ENCODE measurements around a stretch of chr17.

GRCh38 chr17:49851828-49852212 is 4.0 kb upstream of the TAC4 start:
- PRO-cap, result no peak
- RAMPAGE, long total RNA, 2 experiments, result no peak in any of the 2 experiments

DNA sequence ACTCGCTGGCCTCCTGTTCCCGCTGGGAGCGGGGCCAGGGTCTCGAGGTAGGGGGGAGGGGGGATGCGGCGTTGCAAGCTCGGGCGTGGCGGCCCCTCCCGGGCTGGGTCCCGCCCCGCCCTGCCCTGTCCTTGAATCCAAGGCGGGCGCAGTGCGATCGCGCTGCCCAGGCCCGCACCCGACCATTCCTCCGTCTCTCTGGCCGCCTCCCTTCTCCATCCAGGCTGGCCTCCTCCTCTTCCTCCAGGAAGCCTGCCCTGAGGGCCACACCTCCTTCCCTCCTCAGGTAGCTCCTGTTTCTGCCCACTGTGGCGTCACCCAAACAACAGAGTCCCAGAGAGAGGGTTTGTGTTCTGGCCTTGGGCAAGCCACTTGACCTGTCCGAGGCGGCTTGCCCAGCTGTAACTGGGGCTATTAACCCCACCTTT is 43.0 kb upstream of the TAC4 start:
- PRO-cap, result no peak
- RAMPAGE, long total RNA, 2 experiments, result no peak in any of the 2 experiments

DNA sequence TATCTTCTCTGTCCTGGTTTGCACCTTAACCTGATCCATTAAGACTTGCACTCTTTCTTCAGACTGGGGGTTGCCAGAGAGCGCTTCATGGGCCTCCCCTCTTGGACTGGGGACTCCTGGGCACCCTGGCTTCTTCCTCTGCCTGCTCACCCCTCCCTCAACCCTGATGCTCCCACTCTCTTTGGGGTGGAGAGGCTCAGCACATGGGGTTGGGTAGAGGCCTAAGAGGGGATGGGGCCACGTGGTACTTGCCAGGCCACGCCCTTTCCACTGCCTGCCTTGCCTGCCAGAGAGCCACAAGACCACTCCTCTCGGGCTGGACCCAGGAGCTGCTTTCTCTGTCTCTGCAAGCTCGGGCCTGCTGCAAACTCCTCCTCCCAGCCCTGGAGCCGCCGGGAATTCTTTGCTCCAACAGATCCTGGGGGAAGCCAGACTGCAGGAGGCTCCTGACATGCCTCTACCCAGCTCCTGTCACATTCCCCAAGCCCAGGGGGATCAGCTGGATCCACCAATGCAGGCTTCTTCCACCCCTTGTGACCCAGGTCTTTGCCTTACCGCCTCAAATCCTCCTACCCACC is 11.7 kb downstream of the DLX4 start:
- PRO-cap, result no peak
- RAMPAGE, long total RNA, 2 experiments, result no peak in any of the 2 experiments

DNA sequence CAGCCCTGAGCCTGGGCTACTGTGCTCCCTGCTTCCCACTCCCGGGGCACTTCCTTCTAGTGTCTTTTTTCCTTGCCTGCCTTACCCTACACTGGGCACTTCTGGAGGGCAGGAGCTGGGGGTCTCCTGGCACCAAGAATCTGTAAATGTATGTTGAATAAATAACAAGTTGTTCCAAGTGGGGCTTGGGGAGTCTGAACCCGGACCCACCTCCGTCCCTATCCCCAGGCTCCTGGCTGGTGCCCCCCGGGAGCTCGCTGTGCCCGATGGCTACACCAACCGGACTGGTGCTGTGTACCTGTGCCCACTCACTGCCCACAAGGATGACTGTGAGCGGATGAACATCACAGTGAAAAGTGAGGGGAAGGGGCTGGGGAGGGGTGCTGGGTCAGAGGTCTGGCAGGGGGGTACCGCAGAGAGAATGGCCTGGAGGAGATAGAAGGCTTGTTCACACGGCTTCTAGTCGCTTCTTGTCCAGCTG is 8.0 kb downstream of the ITGA3 start:
- PRO-cap, result no peak
- RAMPAGE, long total RNA, 2 experiments, result no peak in any of the 2 experiments

DNA sequence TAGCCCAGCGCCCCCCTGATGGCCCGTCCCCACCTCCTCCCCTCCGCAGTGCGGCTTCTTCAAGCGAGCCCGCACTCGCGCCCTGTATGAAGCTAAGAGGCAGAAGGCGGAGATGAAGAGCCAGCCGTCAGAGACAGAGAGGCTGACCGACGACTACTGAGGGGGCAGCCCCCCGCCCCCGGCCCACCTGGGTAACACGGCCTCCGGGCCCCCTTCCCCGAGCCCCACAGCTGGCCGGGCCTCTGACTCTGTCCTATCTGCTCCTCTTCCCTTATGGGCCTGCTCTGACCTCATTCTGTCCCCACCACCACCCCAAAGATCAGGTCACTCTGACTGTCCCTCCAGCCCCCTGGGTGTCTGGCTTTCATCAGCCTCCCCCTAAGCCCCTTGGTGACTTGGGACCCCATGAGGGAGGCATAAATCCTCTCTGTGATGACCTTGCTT is 7.0 kb upstream of the PDK2 start:
- PRO-cap, result no peak
- RAMPAGE, long total RNA, 2 experiments, result no peak in any of the 2 experiments

DNA sequence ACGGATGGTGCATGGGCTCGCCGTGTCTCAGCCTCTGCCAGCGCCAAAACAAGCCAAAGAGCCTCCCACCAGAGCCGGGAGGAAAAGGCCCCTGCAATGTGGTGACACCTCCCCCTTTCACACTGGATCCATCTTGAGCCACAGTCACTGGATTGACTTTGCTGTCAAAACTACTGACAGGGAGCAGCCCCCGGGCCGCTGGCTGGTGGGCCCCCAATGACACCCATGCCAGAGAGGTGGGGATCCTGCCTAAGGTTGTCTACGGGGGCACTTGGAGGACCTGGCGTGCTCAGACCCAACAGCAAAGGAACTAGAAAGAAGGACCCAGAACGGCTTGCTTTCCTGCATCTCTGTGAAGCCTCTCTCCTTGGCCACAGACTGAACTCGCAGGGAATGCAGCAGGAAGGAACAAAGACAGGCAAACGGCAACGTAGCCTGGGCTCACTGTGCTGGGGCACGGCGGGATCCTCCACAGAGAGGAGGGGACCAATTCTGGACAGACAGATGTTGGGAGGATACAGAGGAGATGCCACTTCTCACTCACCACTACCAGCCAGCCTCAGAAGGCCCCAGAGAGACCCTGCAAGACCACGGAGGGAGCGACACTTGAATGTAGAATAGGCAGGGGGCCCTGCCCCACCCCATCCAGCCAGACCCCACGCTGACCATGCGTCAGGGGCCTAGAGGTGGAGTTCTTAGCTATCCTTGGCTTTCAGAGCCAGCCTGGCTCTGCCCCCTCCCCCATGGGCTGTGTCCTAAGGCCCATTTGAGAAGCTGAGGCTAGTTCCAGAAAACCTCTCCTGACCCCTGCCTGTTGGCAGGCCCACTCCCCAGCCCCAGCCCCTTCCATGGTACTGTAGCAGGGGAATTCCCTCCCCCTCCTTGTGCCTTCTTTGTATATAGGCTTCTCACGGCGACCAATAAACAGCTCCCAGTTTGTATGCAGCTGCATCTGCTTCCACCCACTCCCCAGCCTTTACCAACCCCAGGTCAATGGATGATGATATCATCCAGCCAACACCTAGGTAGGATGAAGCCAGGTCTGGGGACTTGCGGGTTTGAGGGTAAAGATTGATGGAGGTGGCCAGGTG is 5.3 kb upstream of the PDK2 start:
- PRO-cap, result no peak
- RAMPAGE, long total RNA, 2 experiments, result no peak in any of the 2 experiments

- PRO-cap, result no peak
- RAMPAGE, long total RNA, 2 experiments, result no peak in any of the 2 experiments
These were observed 4.2 kb upstream of the SAMD14 start for GRCh38 chr17:50133863-50134938.

DNA sequence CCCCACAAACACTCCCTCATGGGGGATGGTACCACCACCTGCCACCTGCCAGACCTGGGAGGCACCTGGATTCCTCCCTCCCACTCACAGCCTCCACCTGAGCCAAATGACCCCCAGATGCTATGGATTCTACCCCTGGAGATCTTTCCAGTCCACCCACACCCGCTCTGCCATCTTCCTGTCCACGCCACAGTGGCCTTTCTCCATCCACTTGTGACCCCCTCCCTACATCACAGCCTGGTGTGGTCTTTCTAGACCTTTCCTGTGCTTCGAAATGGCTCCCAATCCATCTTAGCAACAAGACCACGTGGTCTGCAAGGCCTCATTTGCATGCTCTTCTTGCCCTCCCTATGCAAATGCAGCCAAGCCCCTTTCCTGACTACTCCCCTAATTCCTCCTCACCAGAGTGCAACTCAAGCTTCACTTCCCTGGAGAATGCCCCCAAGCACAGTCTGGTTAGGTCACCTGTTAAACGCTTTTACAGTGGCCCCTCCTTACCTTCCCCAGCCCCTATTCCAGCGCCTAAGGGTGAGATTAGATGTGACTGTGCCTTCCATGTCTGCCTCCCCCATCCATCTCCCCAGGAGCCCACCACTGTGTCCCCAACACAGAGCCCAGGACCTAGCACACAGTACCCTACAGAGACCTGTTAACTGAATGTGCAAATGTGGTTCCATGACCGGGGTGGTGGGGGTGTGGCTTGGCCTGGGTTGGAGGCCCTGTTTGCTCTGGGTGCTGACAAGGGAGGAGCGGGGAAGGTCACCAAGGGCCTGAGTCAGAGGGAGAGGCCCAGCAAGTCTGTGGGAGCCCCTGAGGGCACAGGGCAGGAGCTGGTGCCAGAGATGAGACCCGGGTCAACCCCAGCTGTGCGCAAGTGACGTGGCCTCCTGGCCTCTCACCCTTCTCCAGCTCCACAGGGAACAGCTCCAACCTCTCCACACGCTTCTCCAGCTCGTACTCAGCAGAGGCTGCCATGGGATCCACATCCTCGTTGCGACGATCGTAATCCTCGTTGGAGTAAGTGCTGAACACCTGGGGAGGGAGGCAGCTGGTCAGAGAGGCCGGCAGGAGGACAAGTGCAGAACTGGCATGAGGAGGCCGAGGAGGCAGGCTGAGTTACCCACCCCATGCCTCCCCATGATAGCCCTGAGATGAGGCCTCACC is 5.9 kb downstream of the PPP1R9B start:
- PRO-cap, result no peak
- RAMPAGE, long total RNA, 2 experiments, result no peak in any of the 2 experiments

DNA sequence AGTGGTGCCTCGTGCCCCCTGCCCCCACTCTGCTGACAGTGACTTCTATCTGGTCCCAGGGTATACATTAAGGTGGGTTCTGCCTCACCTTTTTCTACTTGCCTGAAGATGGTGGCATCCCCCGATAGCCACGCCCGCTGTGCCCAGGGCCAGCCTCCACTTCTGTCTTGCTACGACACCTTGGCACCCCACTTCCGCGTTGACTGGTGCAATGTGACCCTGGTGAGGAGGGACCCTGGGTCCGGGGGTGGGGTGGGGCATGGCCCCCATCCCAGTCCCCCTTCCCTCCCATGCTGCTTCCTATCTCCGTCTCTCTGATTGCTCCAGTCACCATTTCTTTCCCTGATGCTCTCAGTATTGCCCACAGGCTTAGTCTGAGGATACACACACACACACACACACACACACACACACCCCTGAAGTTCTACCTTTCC is 3.2 kb downstream of the SGCA start:
- PRO-cap, result no peak
- RAMPAGE, long total RNA, 2 experiments, result no peak in any of the 2 experiments

- PRO-cap, result no peak
- RAMPAGE, long total RNA, 2 experiments, result no peak in any of the 2 experiments
These were observed 8.7 kb downstream of the COL1A1 start for GRCh38 chr17:50192514-50193260.

DNA sequence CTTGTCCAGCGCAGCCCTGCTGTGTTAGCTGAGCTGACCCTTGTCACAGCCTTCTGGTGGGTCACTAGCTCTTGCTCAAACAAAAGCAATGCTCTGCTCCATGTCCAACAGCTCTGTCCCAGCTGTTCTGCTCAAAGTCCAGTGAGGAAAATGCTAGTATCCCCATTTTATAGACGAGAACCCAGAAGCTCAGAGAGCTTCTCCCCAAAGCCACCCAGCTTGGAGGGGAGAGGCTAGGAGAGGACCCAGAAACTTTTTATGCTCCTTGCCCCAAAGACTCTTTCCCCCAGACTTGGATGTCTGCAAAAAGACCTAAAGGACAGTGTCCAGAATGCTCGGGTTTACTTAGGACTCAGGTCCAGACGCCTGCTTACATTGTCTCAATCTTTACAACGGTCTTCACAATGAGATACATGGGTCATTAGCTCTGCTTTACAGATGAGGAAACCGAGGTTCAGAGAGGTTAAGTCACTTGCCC is 18.8 kb upstream of the COL1A1 start:
- PRO-cap, result no peak
- RAMPAGE, long total RNA, 2 experiments, result no peak in any of the 2 experiments

- PRO-cap, result no peak
- RAMPAGE, long total RNA, 2 experiments, result no peak in any of the 2 experiments
These were observed 20.7 kb upstream of the COL1A1 start for GRCh38 chr17:50222092-50222555.

DNA sequence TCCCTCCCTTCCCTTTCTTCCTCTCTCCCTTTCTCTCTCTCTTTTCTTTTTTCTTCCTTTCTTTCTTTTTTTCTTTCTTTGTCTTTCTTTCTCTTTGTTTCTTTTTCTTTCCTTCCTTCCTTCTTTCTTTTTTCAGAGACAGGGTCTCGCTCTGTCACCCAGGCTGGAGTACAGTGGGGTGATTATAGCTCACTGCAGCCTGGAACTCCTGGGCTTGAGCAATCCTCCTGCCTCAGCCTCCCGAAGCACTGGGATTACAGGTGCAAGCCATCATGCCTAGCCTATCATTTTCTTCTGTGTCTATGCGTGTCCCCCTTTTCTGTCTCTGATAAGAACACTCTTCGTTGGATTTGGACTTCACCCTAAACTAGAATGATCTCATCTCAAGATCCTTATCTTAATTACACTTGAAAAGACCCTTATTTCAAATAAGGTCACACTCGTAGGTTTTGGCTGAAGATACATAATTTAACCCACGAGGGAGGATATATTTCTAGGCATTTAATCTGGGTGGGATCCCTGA is 11.8 kb downstream of the TMEM92 start:
- PRO-cap, result no peak
- RAMPAGE, long total RNA, 2 experiments, result start-site peak on the minus strand in 1 of 2 experiments, centred at position 159 of the sequence, 10 reads per replicate

GRCh38 chr17:50351376-50352209 is 5.7 kb downstream of the XYLT2 start:
- PRO-cap, result no peak
- RAMPAGE, long total RNA, 2 experiments, result no peak in any of the 2 experiments

GRCh38 chr17:50426455-50426783 is 401 bp downstream of the ACSF2 start:
- PRO-cap, result no peak
- RAMPAGE, long total RNA, 2 experiments, result no peak in any of the 2 experiments

DNA sequence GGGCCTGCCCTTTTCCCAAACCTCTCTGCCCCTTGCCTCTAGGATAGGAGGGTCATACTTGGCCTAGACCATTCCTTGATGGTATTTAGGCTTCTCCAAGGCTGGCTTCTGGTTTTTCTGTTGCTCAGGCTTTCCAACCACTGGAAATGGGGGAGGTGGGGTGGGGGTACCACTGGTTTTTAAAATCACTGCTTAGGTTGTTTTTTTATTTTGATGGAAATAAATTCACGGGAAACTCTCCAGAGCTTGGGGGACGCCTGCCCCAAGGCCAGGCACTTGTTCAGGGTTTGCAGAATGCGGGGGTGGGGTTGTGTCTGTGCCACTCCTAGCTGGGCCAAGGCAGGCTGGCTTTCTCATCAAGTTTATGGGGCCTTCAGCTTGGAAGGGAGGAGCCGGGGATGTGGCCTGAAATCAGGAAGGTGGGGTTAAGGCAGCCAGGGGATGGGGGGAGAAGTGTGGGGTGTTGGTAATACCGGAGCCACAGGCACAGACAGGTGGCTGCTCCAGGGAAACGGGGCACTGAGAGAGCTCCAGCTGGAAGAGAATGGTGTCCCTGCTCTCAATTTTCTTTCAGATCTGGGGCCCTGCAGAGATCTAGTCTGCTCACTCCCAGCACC is 1.7 kb upstream of the CHAD start:
- PRO-cap, result no peak
- RAMPAGE, long total RNA, 2 experiments, result no peak in any of the 2 experiments

DNA sequence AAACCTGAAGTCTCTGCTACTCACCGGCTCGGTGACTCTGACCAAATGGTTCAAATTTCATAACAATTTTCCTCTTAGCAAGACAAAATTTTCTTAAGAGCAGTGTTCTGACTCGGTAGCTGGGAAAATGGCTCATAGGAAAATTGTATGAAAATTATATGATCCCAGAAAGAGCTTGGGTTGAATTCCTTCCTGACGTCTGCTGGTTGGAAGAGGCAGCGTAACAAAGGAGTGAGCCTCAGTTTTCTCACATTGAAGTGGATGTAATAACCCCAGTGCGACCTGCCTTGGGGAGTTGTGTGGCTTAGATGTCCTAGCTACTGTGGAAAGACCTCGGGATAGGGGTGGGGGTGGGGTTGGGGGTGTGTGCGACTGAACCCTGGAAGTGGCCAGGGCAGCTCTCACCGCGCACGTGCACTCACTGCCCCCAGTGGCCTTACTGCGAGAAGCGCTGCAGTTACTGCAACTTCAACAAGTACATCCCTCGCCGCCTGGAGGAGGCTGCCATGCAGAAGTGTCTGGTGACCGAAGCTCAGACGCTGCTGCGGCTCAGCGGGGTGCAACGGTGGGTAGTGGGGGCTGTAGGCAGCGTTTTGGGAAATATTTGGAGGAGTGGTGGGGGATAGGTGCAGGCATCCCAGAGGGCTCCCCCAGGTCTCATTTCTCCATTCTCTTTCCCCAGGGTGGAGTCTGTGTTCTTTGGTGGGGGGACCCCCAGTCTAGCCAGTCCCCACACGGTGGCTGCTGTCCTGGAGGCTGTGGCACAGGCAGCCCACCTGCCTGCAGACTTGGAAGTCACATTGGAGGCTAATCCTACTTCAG is 749 bp downstream of the RSAD1 start:
- PRO-cap, result no peak
- RAMPAGE, long total RNA, 2 experiments, result no peak in any of the 2 experiments

DNA sequence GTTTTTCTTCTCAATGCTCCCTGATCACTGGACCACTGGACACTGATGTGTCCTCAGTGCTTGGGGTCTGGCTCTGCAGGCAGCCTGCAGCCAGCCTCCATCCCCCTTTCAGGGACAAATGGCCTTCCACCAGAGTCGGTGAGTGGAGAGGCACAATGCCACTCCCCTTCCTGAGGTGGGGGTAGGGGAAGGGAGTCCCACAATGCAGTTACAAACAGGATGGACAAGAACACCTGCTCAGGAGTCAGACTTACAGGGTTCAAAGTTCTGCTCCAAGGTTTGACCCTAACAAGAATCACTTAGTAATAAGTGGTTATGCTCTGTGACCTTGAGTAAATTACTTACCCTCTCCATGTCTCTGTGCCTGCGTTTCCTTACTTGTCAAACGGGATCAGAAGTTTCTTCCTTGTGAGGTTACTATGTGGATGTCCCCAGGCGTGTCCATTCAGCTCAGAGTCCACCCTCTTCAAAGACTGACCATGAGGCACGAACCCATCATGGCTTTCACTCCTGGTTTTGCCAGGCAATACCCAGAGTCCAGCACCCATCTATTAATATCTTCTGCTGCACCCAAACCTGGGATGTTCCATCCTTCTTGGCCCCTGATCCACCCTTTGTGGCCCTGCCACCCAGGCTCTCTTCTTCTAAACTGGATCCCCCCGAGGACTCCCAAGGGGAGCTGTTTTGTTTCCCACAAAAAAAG is 3.4 kb upstream of the SPATA20 start:
- PRO-cap, result no peak
- RAMPAGE, long total RNA, 2 experiments, result no peak in any of the 2 experiments

DNA sequence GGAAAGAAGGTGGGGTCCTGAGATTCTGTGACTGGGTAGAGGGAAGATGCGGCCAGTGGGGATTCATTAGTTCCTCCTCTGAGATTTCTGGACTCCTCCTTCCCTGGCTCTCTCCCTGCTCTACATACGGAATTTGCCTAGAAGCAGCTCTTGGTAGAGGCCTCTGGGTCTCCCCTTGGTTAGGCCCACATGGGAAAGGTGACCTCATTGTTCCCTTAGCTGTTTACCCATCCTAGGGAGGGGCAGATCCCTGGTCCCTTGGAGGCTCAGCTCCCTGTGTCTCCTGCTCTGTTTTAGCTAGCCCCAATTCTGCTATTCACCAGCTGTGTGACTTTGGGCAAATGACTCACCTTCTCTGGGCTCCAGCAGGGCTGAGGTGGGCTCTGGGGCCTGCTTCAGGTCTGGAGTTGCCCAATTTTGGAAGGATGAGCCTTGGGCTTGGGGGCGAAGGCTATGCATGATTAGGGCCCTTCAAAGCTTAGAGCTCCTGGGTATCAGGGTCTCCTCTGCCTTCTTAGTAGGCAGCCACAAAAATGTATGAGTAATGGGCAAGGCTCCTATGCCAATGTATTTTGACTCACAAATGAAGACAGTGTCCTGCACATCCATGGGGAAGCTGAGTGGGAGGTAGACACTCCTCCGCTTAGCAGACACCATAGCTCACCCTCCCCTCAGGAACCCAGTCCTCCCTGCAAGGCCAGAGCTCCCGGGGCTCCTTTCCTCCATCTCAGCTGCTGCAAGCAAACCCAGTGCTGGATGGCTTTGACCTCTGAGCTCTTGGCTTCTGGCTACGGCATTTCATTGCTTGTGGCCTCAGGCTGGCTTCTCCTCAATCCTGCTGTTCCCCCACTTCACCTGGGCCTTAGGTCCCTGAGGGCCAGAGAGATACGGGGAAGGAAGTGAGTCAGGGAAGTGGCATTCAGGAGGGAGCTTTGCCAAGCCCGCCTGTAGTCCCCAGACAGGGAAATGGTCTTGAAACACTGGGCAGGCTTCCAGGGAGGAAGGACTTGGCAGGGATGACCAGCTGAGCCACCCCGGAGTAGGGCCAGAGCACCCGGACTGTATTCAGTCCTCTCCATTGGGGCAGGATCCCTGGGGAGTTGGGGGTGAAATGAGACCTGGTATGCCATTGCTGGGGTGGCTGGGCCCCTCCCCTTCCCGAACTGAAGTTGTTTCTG is 4.2 kb downstream of the ABCC3 start:
- PRO-cap, result no peak
- RAMPAGE, long total RNA, 2 experiments, result no peak in any of the 2 experiments

GRCh38 chr17:50668104-50669115 is 33.7 kb downstream of the ABCC3 start:
- PRO-cap, result no peak
- RAMPAGE, long total RNA, 2 experiments, result no peak in any of the 2 experiments